BE2C (cell line): ENCODE data around the gene CD3D.

- RRBS = no CpG with 5 or more reads among the region's 3 CpGs
Observed at GRCh38 chr11:117069363-117069929, 28.8 kb downstream of the SIK3 start.

DNA sequence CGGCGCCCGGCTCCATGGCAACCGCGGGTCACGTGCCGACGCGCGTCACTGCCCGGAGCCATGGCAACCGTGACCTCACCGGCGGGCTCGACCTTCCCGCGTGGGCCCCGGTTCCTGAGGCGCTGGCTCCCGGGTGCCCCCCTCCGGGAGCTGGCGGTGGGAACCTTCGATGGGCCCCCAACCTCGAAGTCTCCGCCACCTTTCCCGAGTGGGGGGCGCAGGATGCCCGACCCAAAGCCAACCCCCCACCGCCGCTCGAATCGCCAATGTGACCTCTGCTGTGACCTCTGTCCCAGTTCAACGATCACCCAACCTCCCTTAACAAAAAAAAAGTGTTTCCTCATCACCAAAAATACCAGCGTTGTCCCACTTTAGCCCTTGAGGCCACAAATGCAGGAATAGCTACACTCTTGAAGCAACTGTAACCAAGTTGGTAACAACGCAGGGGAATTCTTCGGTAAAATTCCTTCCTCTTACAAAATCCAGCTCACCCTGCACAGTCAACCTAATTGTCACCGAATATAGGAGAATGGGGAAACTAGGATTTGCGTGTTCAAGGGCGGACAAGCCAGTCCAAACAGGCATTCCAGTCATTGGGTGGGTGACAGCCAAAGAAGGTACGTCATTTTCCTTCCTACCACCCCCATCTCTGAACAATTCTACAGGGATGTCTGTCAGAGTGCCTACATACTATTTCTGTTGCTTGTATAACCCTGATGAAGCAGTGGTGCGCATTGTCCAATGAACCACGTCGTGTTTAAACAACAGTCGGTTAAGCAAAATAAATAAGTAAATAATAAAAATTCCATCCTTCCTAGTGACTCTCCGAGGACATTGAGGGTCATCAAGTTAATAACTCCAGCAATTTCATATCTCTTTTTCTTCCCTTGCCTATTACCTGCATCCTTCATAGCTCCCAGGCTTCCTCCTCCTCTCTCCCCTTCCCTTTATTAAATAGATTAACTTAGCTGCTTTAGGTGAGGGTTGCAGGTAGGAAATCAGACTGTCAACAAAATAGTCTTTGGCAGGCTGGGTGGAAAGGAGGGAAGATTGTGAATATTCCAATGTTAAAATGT lies 644 bp upstream of the SIK3 start:
- RRBS = 1% methylated on average over 10 of the region's 45 CpGs

DNA sequence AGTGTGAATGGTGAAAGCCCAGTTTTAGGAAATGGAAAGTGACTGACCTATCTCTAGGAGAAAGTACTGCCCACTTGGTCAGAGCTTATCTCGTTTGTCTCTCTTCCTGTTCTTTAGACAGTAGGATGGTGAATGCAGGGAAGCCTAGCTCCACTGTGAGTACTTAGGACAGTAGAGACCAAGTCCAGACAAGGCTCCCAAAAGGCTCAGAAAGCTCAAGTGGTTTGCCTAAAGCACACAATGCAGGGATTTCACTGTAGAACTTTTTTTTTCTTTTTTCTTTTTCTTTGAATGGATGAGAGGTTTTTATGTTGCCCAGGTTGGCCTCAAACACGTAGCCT lies 5.3 kb upstream of the SIDT2 start:
- RRBS = no CpG with 5 or more reads among the region's 2 CpGs

DNA sequence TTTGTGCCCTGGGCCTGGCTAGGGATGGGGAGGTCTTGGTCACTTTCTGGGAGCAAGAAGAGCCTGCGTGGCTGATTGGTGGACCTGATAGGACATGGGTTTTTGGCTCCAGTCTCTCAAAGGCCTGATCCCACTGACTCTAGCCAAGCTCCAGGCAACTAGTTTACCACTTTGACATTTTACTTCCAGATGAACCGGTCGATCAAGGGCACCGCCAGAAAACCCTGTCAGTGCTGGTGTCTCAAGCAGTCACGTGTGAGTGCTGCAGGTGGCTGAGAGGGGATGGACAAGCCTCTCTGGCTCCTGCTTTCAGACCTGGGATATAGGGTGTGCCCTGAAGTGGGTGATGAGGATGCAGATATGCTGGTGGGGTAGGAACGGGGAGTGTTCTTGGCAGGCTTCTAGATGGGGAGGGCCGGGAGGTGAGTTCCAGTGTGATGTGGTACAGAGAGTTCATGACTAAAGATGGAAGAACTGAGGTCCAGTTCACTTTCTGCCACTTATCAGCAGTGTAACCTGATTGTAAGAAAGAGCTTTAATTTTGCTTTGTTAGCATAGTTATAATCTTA lies 5.4 kb downstream of the SIDT2 start:
- RRBS = no CpG with 5 or more reads among the region's 7 CpGs

DNA sequence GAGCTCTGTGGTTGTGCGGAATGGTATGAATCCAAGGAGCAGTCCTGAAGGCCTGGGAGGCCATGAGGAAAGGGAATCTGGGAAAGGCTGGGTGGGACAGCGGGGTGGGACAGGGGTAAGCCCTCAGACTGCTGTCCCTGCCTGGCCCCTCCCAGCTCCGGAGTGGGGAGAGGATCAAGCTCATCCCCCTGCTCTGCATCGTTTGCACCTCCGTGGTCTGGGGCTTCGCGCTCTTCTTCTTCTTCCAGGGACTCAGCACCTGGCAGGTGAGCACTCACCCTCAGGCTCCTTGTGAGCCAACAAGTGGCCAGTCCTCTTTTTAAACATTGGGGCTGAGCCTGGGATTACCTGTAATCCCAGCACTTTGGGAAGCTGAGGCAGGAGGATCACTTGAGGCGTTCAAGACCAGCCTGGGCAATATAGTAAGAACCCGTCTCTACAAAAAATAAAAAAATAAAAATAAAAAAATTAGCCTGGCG lies 5.4 kb upstream of the TAGLN start:
- RRBS = no CpG with 5 or more reads among the region's 10 CpGs

- RRBS = no CpG with 5 or more reads among the region's 8 CpGs
Observed at GRCh38 chr11:117238504-117239211, 6.2 kb downstream of the RNF214 start.

DNA sequence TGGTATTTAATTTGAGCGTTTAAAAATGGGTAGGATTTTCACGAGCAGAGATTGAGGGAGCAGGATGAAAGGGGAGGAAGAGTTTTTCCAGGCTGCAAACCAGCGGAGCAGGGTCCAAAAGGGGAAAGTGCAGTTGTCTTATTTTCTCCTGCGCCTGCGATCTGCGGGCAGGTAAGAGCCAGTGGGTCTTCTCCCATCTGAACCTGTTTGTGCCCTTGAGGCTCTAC lies 517 bp upstream of the BACE1 start:
- RRBS = no CpG with 5 or more reads among the region's 6 CpGs

- RRBS = no CpG with 5 or more reads among the region's 4 CpGs
Observed at GRCh38 chr11:117658681-117659224, 138.3 kb downstream of the DSCAML1 start.

DNA sequence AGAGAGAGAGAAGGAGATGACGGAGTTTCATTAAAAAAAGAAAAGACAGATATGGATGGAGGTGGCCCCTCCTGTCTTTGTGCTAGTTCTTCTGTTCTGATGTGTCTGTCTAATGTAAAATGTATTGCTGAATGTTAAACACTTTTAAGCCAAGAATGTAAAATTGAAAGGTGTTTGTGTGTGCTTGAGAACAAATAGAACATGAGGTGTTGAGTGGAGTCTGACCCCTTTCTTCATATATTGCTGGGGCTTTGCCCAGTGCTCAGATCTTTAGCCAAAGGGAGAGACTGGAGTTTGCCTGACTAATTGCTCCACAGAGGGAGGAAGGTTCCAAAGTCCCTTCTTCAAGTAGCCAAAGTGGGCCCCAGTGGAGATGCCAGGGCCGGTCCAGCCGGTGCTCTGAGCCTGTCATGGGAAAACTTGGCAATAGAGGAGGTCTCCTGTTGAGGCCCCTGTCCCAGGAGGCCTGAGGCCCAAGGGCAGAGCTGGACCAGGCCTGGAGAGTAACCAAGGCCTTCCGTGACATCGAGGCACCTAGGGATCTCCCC lies 112.4 kb downstream of the DSCAML1 start:
- RRBS = no CpG with 5 or more reads among the region's 5 CpGs

GRCh38 chr11:117836006-117836392 lies 11.5 kb upstream of the FXYD2 start:
- RRBS = no CpG with 5 or more reads among the region's 7 CpGs

DNA sequence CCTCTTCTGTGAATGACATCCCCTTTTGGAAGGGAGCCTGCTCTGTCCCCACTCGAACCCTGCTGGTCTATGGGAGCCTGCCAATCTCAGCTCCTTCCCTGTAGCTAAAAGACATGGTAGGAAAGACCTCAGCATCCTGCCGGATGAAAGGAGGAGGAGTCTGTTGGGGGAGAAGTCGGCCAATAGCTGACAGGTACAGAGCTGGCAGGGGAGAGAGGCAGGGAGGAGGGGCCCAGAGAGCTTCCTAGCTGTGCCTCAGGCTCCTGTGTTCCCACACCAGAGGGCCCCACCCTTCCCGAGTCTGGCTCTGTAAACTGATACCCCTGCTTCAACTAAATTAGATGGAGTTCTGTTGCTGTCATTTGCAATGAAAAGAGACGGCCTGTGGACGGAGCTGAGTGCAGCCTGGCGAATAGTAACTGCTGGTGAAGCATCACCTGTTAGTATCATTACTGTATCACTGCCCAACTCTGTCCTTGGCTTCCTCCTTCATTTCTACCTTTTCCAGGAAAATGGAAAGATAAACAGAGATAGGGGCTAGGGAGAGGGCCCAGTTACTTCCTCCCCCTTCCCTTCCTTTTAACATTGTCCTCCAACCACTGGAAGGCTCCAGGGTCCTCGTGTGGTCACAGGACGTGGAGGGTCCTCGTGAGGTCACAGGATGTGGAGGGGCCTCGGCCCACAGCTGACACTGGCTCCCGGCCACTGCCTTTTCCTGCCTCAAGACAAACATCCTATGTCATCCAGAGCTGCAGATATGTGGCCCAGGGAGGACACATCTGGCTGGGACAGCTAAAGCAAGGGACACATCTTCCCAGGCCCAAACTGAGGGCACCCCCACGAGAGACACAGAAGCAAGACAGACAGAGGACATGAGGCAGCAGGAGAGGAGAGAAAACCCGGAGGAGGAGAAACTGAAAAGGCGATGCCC lies 15.0 kb downstream of the FXYD6 start:
- RRBS = no CpG with 5 or more reads among the region's 15 CpGs

DNA sequence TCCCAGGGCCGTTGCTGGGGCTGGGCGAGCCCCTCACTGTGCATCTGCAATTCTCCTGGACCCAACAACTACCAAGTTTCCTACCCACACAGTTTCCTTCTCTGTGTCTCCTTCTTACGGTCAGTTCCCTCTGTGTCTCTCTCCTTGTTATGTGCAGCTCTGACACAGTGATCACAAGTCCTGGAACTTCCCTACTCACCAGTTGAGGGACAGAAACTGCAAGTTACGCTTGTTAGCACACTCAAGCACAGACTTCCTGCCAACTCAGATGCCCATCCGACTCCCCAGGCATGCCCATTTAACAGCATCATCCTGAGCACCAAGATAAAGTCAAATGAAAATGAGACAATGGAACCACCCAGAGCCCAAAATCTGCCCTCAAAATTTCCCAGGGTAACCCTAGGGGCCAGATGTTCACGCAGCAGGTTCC lies 6.4 kb upstream of the IL10RA start:
- RRBS = no CpG with 5 or more reads among the region's 6 CpGs

DNA sequence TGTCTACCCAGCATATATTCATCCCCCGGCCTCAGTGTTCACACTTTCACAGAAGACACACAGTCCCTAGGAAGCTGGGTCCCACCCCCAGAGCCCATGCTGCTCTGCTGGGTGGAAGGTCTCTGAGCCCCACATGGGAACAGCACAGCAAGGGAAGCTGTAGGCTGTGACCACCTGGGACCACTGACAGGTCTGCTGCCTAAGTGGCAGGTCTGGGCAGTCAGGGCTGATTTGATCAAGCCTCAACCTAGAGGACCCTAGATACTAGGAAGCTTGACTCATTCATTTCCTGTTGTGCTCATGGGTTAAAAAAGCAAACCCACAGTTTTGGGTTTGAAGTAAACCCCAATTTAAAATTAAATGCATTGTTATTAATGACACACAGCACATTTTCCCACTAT lies 16.9 kb downstream of the IL10RA start:
- RRBS = no CpG with 5 or more reads among the region's 1 CpG

DNA sequence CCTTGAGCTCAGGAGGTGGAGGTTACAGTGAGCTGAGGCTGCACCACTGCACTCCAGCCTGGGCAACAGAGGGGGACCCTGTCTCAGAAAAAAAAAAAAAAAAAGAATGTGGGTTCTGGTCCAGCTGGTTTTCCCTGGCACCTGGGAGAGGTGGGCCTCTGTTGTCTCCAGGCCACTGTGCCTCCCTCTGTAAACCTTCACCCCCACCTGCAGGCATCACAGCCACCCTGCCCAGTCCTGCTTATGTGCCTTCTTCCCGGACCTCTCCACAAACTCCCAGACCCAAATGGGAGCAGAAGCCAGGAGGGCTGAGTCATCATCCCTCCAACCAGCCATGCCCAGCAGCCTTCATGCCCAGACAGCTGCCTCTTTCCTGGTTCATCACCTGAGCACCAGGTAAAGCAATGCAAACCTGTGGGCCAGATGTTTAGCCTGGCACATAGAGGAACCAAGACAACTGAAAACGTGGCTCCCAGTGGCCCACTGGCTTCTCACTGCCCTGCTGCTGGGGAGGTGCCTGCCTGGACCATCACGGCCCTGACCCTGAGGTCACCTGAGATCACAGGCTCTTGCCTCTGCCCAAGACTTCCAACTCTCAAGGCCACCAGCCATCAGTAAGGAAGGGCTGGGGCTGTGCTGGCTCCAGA lies 2.1 kb upstream of the TMPRSS4 start:
- RRBS = no CpG with 5 or more reads among the region's 3 CpGs

DNA sequence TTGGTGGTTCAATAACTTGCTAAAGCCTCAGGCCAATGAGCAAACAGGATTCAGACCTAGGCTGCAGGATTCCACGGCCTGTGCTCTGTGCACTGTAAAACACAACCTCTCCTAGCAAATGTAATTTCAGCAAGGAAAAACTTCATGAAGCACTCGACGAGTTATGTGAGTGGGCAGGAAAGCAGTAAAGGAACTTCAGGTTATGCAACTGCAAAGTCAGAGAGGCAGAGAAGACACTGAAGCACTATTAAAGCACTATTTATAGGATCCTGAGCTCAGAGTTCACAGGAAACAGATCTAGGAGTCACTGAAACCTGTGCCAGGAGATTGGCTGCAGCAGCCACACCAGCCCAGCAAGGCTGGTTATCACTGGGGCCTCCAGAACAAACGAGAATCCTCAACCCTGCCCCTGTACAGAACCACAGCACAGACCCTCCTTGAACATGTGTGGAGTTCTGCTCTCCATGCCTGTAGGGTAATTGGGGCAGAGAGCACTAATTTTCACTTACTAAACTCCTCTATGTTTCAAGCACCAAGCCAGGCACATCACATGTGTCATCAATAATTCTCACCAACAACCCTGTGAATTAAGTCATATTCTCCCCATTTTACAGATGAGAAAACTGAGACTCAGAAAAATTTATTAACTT lies 2.4 kb downstream of the SMIM35 start:
- RRBS = no CpG with 5 or more reads among the region's 4 CpGs

DNA sequence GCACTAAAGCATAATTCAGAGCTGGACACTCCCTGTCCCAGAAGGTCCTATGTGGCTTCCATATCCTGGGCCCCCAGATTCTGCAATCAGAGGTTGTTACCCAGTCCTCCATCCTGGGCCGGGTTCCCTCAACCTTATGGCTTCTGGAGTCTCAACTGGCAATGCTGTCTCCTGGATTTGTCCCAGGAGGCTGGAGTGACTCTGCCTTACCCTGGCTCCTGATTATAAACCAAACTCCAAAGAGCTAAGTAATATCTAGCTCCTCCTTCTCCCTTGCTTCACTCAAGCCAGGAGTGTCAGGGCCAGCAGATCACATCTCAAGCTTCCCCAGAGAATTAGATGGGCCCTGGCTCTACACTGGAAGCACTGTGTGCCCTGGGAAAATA lies 14.0 kb upstream of the SMIM35 start:
- RRBS = no CpG with 5 or more reads among the region's 1 CpG

GRCh38 chr11:118277245-118277776 lies 13.2 kb upstream of the MPZL2 start:
- RRBS = no CpG with 5 or more reads among the region's 1 CpG

DNA sequence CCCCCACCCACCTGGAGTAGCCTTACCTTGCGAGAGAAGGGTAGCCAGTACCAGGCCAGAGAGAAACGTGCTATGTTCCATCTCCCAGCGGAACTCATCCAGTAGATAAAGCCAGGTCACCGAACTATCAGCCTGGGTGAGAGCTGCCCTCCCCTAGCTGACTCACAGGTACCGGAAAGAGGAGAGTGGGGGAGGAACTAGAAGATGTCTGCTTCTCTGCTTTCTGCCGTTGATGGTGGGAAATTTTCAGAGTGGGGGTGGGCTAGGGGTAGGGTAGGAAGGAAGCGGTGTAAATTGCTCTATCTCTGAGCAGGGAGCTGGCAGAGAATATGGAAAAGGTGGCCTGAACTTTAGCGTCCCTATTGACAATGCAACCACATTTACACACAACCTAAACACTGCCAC lies at the start of gene CD3D:
Gene CD3D, minus strand, starts transcription at position 179 of the 405 bp plus-strand sequence.
- RRBS = no CpG with 5 or more reads among the region's 8 CpGs

- RRBS = no CpG with 5 or more reads among the region's 3 CpGs
Observed at GRCh38 chr11:118495481-118495837, 31.8 kb upstream of the TTC36 start.

GRCh38 chr11:118524867-118526073 lies 2.0 kb upstream of the TTC36 start:
- RRBS = 94% methylated on average over 5 of the region's 16 CpGs